Bronchus fibroblast of lung (primary cell): Measurements from ENCODE around the genes SPTLC3, SEL1L2 and PCSK2.

DNA sequence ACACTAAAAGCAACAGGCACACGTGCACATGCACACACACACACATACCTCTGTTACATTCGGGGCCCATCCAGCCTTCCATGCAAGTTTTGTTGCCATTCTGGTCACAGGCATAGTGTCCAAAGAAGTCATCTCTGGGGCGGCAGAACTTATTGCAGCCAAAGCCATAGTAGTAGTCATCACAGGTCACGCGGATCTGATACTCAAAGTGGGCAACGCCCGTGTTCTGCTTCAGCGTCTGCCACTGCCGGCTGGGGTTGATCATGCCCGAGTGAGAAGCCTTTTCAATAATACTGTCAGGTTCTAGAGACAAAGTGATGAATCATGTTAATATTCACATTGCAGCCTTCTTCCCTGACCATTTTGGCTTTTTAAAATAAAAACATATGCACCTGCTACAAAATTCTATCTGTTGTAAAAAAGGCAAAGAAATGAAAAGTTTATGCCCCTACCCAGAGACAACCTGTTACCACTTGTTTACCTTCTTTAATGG is 15.3 kb downstream of the JAG1 start:
- RAMPAGE, long total RNA = no peak

DNA sequence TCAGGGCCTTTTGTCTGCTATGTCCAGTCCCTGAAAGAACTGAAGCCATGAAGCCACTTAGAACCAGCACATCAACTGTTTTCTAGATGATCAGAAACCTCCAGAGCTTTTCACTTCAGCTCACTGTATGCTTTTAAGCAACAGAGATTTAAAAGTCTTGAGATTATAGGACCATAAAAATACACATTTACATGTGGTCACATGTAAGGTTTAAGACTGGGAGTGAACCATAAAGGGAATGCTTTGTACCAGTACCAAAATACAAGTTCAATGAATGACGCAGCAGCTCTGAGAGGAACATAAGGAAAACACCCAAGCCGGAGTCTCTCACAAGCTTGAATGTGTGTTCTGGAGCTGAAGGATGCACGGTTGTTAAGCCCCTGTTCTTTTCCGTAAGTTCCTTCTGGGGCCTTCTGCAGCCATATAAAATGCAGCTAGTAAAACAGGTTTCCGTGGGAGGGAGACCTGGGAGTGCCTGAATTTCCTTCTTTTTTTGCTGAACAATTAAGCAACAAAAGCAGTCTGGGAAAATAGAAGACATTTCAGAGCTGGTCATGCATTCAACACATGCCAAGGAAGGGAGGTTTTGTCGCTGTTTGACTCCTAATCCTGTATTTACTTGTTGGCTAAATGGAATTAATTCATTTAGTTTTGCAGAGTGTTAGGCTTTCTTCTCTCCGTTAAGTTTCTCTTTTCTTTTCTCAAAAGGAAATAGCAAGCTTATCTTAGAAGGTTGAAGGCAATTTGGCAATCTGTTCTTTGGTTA is 73.2 kb upstream of the JAG1 start:
- RAMPAGE, long total RNA = no peak

DNA sequence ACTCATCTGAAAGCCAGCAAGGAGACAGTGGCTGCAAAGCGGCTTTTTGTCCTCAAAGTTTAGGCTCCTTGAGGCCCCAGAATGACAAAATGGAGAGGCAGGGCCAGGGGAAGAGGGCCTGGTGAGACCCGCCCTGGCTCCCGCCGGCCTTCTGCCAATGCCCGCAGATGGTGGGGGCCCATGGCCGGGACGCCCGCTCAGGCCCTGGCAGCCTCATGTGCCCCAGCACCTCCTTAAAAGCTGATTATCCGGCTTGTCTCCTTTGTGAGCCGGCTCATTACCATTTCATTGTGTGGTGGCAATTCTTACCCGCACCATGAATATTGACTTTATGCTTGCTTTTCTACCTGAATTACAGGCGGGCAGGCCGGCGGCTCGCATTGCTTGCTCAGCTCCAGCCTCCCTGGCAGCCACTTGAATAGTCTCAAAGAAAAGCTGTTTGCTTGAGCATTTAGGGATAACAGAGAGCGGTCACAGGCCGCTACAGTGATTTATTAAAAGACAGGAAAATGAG is 119.9 kb upstream of the JAG1 start:
- RAMPAGE, long total RNA = no peak

- RAMPAGE, long total RNA = no peak
These were observed 132.0 kb upstream of the JAG1 start for GRCh38 chr20:10805781-10806293.

DNA sequence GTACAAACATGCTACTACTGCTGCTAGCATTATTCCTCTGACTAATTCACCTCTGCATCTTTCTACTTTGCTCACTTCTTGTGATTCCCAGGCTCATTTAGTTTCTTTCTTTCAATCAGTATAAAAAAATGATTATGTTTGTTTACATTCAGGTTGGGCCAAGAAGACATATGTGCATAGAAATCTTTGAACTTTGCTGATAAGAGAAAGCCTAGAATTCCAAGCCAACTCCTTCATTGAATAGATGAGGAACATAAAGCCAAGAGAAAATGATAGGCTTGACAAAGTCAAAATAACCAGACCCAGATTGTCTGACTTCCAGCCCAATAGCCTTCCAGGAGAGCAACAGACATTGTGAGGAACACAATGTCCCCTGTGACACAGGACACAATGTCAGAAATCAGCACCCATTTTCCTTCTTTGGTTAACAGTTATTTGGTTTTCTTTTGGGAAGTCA is 320.9 kb upstream of the JAG1 start:
- RAMPAGE, long total RNA = no peak

DNA sequence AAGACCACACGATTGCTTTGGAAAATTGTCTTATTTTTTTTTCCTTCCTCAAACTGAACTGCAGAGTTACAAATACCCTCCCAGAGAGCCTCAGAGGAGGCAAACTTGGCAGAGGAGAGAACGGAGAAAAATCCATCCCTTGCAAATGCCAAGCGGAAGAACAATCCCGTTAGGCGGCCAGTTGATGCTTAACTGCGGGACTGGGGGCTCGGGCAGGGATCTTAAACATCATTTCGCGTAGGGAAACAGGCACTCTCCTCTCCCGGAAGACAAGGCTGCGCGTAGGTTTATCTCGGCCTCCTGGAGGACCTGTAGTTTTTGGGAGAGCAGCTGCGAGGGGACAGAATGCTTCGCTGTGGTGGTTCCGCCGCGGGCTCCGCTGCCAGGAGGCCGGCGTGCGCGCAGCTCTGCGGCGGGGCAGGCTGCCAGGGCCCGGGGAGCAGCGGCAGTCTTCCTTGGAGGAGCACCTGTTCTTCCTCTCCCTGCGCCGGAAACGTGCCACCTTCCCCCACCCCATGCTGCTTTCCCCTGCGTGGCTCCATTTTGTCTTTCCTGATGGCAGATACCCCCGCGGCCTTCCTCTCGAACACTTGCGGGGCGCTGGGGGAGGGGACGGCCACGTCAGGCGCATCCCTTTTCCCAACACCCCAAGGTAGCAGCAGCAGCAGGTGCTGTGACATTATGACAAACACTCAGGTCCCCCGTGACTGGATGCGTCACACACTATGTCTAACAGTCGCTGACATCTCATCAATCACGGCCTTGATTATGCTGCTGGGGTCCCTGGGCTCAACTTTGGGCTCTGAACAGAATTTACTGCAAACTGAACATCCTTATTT is 230.8 kb upstream of the BTBD3 start:
- RAMPAGE, long total RNA = no peak

- RAMPAGE, long total RNA = no peak
These were observed 127.6 kb downstream of the BTBD3 start for GRCh38 chr20:12045275-12045726.

GRCh38 chr20:13008764-13009612 is at the start of gene SPTLC3:
Gene SPTLC3, plus strand, starts transcription at chr20:13008972.
- RAMPAGE, long total RNA = no peak

GRCh38 chr20:13221434-13222334 is 610 bp downstream of the ISM1 start:
- RAMPAGE, long total RNA = no peak

DNA sequence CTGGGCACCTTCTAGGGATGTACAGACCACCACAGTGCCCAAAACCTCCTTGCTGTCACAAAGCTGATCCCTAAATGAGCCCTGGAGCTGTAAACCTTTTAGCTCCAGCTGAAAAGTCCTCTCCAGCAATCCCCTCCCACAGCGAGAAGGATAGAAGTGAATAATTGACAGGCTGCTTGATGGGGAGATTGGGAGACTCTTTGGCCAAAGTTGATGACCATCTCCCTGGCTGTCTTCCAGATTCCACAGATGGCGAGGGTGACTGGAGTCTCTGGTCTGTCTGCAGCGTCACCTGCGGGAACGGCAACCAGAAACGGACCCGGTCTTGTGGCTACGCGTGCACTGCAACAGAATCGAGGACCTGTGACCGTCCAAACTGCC is 67.2 kb downstream of the ISM1 start:
- RAMPAGE, long total RNA = no peak

GRCh38 chr20:13342310-13343134 is 121.4 kb downstream of the ISM1 start:
- RAMPAGE, long total RNA = no peak

DNA sequence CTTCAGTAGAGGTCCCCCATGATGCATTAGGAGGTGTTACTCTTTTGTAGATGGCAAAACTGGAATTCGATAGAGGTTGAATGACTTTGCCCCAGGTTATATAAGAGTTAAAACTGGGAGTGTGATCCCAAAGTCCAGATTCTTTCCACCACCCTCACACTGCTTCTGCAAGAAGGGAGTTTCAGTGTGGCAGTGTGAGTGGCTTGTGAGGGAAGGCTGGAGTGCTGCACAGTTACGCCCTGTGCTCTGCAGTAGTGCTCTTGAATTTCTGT is 29.8 kb downstream of the NDUFAF5 start:
- RAMPAGE, long total RNA = no peak

GRCh38 chr20:13990433-13990997 is at the start of gene SEL1L2:
Gene SEL1L2, minus strand, starts transcription at chr20:13990614.
- RAMPAGE, long total RNA = no peak

DNA sequence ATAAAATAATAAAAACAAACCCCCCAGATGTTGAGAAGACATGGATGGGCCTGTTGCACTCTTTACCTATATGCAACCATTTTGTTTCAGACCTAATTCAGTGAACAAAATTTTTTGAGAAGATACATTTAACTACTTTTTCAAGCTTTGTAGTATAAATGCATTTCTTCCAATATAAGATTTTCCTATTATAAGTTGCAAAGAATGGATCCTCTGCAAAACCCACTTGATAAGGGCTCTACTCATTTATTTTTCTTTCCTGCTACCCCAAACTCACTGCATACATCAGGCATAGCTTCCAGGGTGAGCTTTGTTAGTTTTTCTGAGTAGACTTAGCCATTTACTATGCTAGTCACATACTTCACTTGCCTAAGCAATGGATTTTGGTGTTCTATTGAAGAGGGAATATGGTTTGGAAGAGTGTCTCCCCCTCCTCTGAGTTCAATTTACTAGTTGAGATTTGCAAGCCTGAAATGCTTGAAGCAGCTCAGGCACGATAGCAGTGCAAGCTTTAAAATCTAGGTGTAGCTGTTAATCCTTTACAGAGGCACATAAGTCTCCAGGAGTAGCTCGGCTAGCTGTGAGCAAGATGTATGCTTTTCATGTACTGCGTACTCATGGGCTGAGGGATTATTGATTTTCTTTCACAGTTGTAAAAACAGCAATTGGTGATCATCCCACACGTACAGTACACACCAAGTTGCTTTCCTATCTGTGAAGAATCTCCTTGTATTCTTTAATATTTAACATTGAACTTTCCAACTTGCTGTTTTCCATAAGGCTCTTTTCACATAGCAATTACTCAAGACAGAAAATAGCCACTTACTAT is 841 bp downstream of the FLRT3 start:
- RAMPAGE, long total RNA = no peak

- RAMPAGE, long total RNA = no peak
These were observed 16.8 kb downstream of the KIF16B start for GRCh38 chr20:16556304-16556925.

GRCh38 chr20:17153387-17153832 is 73.4 kb upstream of the PCSK2 start:
- RAMPAGE, long total RNA = no peak

GRCh38 chr20:17225747-17226422 is 955 bp upstream of the PCSK2 start:
- RAMPAGE, long total RNA = no peak

- RAMPAGE, long total RNA = no peak
These were observed at the start of gene PCSK2 for GRCh38 chr20:17226423-17227538. Gene PCSK2, plus strand, starts transcription at chr20:17227040.

GRCh38 chr20:17556823-17557256 is 13.0 kb upstream of the DSTN start:
- RAMPAGE, long total RNA = no peak

DNA sequence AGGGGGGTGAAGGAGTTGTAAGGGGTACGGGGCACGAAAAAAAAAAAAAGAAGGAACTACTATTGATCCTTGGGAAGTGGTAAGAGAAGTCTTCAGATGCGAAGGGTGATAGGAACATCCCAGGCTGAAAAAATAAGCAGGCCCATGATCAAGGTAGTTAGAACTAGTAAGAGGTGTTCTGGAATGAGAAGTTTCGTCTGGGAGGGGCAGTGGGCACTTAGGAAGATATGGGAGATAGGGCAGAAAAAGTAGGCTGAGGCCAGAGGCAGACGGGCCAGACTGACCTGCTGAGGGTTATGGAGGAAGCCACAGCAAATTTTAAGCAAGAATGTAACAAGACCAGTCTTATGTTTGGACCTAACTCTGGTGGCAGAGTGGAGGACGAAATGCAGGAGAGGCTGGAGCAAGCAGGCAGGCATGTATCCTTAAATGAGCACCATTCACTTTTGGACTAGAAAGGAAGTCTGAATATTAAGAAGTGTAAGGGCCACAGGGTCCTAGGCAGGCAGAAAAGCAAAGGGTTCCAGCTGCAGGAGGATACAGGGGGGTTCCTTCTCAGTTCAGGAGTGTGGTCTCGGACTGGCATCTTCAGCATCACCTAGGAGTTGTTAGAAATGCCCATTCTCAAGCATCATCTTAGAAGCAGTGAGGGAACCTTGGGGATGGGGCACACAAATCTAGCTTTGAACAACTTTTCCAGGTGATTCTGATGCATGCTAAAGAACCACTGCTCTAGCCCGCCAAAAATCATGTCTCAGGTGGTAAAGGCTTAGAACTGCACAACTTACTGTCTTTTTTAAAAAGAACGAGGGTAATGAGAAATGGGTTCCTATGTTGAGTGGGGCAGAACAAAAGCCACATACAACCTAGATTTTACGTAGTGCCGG is 1.7 kb upstream of the DSTN start:
- RAMPAGE, long total RNA = no peak